Ureter (tissue), 1 donor: ENCODE data around the genes CHRFAM7A, MTMR10 and CHRNA7.

DNA sequence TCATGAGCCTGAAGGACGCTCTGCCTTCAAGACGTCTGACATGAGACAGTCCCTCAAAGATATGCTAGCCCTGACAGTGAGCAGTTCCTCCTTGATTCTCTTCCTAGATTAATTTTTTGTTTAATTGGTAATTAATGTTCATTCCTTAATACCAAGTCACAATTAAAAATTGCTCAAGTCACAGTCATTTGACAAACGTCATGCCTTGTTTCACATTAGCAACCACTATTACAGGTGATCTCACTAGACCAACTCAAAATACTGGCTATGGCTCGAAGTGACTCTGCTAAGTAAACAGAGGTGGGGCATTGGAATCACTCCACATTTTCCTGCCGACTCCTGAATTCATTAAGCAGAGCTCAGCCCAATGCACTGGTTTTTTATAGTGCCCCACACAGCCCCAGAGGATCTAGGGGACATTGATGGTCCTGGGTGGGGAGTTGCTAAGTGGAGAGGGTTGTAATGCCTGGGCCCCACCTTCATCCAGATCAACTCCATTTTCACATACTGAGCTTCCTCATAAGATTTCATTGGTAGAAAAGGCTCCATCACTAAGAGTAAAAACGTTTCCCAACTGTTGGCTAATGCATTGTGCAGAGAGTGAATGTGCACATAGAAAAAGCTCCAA is 100.0 kb downstream of the ENTREP2 start:
- PRO-cap, result no peak

GRCh38 chr15:29657320-29657594 is 86.5 kb upstream of the ENTREP2 start:
- PRO-cap, result no peak

DNA sequence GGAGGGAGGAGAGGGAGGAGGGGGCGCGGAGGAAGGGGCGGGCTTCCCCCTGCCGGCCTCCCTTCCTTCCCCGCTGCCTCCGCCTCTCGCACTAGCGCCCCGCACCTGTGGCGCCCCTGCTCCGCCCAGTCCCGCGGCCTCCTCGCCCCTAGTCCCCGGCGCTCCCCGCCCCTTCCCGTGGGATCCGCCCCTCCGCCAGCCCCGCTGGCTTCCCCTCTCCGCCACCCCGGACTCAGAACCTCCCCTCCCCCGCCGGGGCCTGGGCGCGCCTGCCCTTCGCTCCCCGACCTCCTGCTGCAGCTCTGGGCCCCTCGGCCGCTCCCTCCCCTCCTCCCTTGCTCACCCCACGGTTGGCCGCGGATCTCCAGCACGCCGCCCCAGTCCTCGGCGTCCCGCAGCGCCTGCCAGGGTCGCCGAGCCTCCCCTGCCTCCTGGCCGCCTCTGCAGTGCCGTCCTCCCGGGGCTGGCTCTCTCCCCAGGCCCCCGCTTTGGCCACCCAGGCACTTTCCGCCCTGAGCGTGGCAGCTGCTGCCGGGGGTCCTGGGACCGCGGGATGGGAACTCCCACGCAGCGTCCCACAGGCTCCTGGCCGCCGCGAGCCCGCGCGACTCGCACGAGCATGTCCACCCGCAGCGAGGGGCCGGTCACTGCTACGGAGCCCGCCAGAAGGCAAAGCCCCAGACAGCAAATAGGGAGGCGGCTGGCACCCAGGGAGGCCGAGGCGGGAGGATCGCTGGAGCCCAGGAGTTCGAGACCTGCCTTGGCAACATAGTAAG is 104.2 kb upstream of the ENTREP2 start:
- PRO-cap, result no peak

- PRO-cap, result no peak
Observed at GRCh38 chr15:29871370-29871827, 49.1 kb upstream of the TJP1 start.

GRCh38 chr15:30393375-30393811 is at the start of gene CHRFAM7A:
Gene CHRFAM7A (minus strand): TSS chr15:30393540.
- PRO-cap, result no peak

- PRO-cap, result no peak
Observed at GRCh38 chr15:30953638-30954595, 37.5 kb downstream of the MTMR10 start.

GRCh38 chr15:30990905-30991916 is at the start of gene MTMR10:
Gene MTMR10 (minus strand): TSS chr15:30991628.
- PRO-cap, result bidirectional peak, plus-strand start at chr15:30991739, minus-strand start at chr15:30991604; bidirectional peak, plus-strand start at chr15:30991968, minus-strand start at chr15:30991895

DNA sequence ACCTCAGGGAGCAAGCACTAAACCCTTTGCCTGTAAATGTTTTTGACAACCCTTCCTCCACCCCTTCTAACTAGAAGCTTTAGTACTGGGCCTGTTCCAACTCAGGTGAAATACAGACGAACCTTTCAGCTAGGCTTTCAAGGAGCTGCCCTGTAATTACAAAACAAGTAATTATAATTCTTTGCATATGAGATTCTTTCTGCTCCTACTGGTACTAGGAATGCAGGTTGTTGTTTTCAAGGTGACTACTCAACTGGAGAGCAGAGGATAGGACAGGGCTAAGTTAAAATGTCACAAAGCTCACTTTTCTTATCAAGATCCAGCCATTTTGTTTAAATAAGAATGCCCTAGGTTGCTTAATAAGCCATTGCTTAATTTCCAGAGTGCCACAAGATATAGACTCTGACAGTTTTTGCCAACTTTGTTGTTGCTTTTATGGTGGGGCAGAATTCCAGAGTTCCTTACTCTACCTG is 22.8 kb upstream of the MTMR10 start:
- PRO-cap, result no peak

GRCh38 chr15:31241846-31242293 is 84.8 kb upstream of the KLF13 start:
- PRO-cap, result no peak

DNA sequence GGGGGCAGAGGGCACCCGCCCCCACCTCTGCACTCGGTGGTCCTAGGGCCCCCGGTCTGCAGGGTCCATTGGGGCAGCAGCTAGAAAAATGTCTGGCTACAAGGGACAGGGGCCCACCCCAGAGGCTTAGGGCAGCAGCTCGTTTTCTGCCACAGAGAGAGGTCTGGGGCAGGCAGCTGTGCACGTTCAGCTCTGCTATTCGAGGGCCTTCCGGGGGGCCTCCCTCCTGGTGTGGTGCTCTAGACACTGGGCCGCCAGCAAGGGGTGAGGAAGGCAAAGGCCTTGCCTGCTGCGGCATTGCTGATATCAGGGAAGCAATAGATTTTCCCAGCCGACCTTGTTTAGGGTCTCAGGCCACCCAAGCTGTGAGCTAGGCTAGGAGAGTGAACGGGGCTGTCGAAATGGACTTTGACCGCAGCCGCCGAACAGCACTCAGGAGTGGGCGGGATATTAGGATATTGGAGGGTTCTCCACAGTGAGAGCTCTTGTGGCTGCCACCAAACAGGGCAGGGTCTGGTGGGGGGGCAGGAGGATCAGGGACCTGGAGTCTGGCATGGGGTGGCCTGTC is 61.4 kb upstream of the KLF13 start:
- PRO-cap, result no peak

DNA sequence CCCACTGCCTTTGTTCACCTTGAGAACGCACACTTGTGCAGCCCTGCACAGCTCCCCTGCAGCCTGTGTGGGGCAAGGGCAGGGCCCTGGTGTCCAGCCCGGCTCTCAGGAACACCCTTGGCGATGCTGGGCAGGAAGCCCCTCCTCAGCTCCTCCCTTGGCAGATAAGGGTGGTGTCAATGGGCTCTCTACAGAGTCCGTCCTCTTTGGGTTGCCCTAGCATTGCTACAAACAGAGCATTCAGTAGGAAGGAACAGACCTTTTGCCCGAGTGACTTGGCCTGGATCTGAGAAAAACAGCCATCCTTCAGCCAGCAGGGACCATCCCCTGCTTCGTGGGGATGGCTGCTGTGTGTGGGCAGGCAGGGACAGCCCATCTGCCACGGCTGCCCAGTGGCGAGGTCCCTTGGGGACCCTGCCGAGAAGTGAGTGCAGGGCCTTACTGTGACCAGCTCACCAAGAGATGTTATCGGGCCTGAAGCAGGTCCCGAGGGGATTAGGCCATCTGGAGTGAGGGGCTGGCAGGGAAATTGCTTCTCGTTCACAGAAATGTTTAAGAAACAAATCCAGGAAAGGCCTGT is 25.3 kb upstream of the KLF13 start:
- PRO-cap, result no peak

GRCh38 chr15:31325464-31326547 is 829 bp upstream of the KLF13 start:
- PRO-cap, result bidirectional peak, plus-strand start at chr15:31325883, minus-strand start at chr15:31325780; bidirectional peak, plus-strand start at chr15:31325969, minus-strand start at chr15:31325961; unidirectional peak, minus-strand start at chr15:31326156; unidirectional peak, minus-strand start at chr15:31326229; bidirectional peak, plus-strand start at chr15:31326875, minus-strand start at chr15:31326455

DNA sequence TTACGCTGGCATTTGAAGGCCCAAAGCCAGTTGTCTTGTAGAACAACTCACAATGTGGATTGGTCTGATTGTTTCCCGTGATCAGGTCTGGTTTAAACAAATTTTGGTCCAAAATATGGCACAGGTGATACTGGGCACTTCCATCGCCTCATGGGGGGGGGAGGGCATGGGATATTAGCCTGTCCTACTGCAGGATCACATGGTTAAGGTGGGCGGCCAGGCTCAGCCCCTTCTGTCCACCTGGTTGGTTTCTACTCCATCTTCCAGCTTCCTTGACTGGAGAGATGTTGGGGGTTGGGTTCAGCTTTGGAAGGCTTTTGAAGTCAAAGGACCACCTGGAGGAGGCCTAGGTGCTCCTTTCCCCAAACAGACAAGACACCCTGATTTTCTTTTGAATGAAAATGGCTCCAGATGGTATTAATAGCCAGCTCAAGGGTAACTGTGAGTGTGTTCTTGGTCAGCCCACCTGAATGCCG is 7.2 kb downstream of the KLF13 start:
- PRO-cap, result no peak

GRCh38 chr15:31338925-31339545 is 12.4 kb downstream of the KLF13 start:
- PRO-cap, result no peak

GRCh38 chr15:31365458-31366247 is 39.0 kb downstream of the KLF13 start:
- PRO-cap, result unidirectional peak, minus-strand start at chr15:31365744; bidirectional peak, plus-strand start at chr15:31366121, minus-strand start at chr15:31365800

GRCh38 chr15:31382765-31383317 is 56.2 kb downstream of the KLF13 start:
- PRO-cap, result no peak

DNA sequence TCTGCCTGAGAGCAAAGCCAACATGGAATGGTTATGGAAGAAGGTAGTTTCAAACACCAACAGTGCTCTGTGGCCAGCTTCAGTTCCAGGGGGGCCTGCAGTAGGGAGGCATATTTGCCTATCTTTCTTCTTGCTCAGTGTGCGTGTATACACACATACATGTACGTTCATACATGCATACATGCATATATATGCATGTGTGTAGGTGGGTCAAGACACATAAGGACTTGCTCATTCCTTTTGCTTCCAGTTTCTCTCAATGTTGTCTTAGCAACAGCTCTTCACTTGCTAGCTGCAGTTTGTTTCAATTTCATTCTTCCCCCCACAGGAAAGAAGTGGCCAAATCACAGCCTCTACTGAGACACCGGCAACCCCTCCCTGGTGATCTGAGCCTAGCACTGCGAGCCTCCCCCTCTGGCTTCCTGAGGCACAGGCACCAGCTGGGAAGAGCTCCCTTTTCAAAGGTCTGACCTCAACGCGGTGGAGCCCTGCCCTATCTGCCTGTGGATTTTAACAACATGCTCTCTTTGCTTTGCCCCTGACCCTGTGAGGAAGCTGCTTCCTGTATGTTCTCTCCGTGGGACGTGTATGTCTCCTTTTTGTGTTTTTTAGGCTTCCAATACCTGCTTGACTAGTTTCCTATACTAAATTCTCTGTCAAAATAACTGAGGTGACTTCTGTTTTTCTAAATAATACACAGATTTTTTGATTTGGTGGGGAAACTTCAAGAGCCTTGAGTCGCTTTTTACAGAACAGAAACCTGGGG is 146.3 kb downstream of the KLF13 start:
- PRO-cap, result no peak

DNA sequence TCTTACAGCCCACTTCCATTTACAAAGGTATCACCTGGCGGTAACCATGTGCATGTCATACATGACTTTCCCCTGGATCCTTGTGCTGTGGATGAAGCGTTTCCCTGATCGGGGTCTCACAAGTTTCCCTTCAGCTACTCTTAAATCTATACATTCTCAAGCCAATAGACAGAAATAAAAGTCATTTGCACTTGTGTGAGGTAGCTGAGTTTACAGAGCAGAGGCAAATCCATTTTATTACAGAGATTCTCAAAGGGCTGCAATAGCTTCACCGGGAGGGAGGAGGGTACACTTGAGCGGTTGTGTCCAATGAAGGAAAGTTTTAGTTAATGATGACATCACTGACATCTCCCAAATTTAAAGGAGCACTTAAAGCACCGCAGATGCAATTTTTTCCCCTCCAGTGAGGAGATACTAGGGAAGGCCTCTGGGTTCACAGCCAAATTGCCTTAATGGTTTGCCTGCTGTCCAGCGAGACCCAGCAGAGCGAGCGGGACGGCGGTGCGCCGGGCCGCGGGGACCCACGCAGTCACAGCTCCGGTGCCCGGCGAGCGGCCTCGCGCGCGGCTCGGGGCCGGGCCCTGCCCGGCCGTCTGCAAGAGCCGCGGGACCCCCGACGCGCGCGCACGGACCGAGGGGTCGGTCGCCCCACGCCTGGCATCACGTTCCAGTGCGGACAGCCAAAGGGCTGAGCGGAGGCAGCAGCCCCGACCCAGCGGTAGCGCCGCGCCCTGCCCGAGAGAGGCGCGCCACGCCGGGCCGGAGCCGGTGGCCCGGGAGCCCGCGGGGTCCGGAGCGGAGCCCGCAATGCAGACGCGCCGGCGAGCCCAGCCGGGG is 765 bp downstream of the OTUD7A start:
- PRO-cap, result no peak

DNA sequence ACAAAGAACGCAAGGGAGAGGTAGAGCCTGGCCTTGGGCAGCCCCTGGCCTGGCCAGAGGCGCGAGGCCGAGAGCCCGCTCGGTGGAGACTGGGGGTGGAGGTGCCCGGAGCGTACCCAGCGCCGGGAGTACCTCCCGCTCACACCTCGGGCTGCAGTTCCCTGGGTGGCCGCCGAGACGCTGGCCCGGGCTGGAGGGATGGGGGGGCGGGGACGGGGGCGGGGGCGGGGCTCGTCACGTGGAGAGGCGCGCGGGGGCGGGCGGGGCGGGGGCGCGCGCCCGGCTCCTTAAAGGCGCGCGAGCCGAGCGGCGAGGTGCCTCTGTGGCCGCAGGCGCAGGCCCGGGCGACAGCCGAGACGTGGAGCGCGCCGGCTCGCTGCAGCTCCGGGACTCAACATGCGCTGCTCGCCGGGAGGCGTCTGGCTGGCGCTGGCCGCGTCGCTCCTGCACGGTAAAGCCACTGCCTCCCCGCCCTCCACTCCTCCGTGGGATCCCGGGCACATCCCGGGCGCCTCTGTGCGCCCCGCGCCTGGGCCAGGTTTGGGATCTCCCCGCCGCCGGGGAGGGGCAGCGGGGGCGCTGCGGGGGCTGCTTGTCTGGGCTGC is at the start of gene CHRNA7:
Gene CHRNA7, plus strand, starts transcription at position 317 of the 605 bp plus-strand sequence.
- PRO-cap, result bidirectional peak, plus-strand start at position 290 of the sequence, minus-strand start at position 163 of the sequence

DNA sequence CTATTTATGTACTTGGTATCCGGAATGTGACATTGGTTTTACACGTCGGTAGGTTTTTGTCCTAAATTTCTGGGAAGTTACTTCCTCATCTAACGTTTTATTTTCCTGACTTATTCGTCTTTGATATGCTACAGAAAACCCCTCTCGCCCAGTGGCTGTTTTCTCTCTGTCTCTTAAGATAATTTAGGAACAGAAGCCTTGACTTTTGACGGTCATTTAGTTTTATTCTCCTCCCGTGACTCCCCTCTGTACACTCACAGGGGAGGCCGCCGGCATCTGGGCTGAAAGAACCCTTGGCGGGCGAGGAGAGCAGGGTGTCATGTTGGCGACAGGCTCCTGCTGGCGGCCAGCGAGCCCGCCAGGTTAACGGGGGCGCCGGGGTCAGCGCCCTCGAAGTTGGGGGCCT is 738 bp upstream of the GREM1 start:
- PRO-cap, result no peak